Neural crest cell (in vitro differentiated cells): ENCODE data around the genes TMEM178B, TAS2R5, PRSS2 and GSTK1.

GRCh38 chr7:141073800-141075035 is at the start of gene TMEM178B:
Gene TMEM178B (plus strand): TSS chr7:141074064.
- PRO-cap, result bidirectional peak, plus-strand start at chr7:141074084, minus-strand start at chr7:141073900; bidirectional peak, plus-strand start at chr7:141074241, minus-strand start at chr7:141074240; bidirectional peak, plus-strand start at chr7:141074386, minus-strand start at chr7:141074340; bidirectional peak, plus-strand start at chr7:141074748, minus-strand start at chr7:141074599; unidirectional peak, minus-strand start at chr7:141074930

GRCh38 chr7:141301513-141302000 is 227.7 kb downstream of the TMEM178B start:
- PRO-cap, result no peak

GRCh38 chr7:141461889-141462506 is 89.2 kb upstream of the AGK start:
- PRO-cap, result no peak

DNA sequence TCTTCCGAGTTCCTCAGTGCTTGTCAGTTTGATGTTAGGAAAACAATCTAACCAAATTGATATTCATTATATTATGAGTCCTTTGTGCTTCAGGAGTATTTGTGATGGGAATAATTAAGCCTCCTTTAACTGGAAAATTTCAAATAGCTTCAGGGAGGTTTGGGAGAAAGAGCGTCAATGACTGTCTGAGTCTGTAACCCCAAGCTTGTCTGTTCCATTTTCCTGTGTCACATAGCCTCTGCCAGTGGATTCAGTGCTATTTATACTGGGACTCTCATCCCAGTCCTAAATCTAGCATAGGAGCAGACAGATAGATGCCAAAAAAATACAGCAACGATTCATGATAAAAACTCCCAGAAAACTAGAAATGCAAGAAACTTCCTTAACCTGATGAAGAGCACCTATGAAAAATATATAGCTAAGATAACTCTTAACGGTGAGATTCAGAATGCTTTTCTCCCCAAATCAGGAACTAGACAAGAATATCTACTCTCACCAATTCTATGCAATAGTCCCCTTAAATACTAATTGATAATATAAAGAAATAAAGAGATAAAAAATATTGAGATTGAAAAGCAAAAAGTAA is 15.8 kb upstream of the AGK start:
- PRO-cap, result no peak

- PRO-cap, result no peak
Measured at GRCh38 chr7:141666004-141666496, 35.9 kb downstream of the DENND11 start.

DNA sequence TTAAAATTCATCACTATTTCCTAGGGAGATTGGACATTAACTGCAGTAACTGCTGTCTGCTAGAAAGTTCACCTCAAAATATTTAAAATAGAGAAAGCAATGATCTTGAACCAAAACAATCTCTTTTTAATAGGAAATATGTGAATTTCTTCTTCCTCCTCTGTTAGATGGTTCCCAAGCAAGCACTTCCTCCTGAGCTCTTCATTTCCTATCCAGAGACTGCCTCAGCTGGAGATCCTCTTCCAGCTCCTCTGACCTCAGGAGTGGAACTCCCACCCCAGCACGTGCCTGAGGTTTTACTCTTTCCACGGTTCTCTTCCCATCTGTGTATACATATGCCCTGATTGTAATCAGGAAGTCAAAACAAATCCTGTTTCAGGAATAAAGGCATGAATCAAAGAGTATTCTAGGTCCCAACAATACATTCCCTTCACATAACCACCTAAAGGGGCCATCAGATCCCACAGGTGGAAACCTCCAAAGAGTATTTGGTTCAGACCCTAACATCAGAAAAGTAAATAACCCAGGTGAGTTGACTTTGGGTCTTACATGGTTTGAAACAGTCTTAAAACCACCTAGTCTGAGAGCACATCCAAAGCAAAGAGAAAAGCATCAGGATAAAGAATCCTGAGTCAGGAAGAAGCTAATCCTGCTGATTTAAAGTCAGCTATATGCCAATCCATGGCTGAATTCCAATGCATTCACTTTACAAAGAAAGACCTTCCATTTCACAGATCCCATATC is 5.5 kb downstream of the DENND11 start:
- PRO-cap, result no peak

DNA sequence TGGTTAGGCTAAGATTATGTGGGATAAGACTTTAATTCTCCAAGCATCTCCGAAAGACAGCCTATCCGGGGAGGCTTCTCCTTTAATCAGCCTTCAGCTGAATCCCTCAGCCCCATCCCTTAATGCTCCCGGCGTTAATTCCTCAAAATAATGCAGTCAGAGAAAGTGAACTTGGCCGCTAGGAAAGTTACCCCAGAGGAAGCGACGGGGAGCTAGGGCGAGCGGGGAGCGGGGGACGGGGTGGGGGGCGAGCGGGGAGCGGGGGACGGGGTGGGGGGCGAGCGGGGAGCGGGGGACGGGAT is 871 bp downstream of the DENND11 start:
- PRO-cap, result no peak

- PRO-cap, result no peak
Measured at GRCh38 chr7:141789950-141790506, at the start of gene TAS2R5. Gene TAS2R5 (plus strand): TSS chr7:141790217.

DNA sequence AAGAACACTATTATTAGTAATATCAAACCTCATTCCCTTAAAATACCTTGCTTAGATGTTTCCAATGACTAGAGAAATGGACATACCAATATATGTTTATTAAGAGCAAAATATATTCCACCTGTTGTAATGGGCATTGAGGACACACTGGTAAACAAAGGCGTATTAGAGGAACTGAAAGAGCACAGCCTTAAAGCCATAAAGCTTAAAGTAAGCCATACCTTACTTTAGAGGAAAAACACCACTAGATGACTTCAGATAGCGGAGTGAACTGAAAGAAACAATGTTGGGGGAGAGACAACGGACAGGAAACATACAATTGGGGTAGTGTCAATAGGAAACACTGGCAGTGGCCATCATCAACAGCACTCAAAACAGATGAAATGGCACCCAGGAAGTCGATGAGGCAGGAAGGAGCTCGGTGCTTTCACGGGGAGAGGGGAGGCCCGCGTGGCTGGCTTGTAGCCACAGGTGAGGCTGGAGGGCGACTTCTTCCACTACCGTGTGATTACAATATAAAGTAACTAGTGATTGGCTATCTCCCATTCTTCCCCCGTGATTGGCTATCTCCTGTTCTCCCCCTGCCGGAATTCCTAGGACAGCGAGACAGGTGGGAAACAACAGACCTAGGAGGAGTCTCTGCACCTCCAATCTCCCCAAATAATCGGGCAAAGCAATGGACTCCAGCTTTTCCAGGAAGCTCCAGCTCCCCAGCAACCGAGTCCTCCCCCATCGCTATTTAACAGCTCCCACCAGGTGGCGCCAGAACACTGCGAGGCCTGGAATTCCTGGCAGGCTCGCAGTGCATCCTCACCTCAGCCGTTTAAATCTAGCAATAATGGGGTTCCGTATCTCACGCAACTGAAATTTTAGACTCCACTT is 2.3 kb upstream of the TAS2R38 start:
- PRO-cap, result no peak

GRCh38 chr7:142399933-142400396 is 142.1 kb upstream of the PRSS58 start:
- PRO-cap, result no peak

DNA sequence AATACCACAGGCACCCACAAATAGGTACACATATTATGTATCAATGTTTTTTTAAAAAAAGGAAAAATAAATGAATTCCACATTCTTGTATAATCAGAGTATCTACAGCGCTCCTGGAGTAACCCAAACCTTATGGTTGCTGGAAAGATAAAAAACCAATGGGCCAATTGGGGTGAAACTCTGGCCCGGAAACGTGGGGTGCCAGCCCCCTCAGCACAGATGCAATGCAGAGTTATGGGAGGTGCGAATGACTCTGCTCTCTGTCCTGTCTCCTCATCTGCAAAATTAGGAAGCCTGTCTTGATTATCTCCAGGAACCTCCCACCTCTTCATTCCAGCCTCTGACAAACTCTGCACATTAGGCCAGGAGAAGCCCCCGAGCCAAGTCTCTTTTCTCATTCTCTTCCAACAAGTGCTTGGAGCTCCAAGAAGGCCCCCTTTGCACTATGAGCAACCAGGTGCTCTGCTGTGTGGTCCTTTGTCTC is 130.6 kb upstream of the PRSS1 start:
- PRO-cap, result no peak

- PRO-cap, result no peak
Measured at GRCh38 chr7:142656390-142656965, 92.8 kb upstream of the PRSS1 start.

DNA sequence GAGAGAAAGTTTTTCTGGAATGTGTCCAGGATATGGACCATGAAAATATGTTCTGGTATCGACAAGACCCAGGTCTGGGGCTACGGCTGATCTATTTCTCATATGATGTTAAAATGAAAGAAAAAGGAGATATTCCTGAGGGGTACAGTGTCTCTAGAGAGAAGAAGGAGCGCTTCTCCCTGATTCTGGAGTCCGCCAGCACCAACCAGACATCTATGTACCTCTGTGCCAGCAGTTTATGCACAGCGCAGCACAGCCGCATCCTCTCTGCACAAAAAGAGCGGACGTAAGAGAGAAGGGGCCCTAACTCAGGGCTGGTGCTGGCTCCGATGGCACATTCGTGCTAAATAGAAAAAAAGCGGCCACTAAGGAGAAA is 28.4 kb upstream of the PRSS1 start:
- PRO-cap, result no peak

DNA sequence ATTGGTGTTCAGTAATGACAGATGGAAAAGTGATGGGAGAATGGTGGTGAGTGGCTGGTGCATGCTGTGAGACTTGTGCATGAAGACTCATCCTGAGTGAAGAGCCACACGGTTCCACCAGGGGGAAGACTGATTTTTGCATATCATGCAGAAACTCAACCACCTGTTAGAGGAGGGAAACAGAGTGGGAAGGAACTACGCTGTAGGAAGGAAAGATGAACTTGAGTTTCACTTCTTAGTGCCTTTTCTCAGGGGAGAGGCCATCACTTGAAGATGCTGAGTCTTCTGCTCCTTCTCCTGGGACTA is 9.3 kb upstream of the PRSS1 start:
- PRO-cap, result no peak

GRCh38 chr7:142770692-142771060 is at the start of gene PRSS2:
Gene PRSS2 (plus strand): TSS chr7:142770970.
- PRO-cap, result no peak

- PRO-cap, result no peak
Measured at GRCh38 chr7:142788103-142789293, 17.7 kb downstream of the PRSS2 start.

DNA sequence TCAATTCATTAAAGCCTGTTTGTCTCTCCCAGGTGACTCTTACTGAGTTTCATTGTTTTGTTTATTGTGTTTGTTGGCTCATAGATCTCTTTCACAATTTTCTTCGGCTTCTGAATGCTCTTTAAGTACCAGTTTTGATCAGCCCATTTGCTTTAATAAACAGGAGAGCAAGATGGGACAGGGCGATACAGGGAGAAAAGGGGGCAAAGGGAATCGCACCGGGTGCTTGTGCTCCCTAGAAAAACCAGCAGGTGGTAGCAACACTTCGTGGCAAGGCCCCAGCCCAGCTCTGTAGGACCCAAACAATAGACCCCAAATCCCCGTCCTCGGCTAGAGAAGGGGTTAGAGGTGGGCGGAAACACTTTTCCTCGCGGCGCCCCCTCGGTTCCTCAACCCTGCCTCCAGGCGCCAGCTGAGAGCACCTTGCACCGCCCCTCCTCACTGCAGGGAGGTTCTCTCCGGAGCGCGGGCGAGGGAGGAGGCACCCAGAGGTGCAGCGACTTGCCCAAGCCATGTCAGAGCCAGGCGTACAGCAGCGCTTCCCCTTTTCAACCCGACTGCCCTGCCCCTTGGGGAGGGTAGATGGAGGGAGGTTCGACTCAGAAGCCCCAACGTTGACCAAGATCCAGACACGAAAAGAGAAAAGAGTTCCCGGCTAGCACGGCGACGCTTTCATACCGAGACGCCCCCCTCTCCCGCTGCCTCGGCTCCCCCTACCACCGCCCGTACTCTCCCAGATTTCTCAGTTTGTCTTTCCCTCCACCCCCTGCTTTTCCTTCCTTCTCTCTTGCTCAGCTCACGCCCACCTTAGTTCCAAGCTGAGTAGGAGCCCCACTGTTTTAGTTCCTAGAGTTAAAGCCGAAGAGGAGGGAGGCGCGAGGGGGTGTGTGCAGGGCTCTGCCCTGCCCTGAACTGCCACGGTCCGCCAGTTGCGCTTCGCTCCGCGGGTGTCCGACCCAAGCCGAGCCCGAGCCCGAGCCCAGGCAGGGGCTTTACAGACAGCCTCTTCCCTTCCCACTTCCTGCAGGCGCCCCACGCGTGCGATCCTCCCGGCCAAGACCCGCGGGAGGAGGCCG is 741 bp upstream of the EPHB6 start:
- PRO-cap, result unidirectional peak, plus-strand start at position 361 of the sequence; bidirectional peak, plus-strand start at position 842 of the sequence, minus-strand start at position 744 of the sequence; bidirectional peak, plus-strand start outside the sequence, minus-strand start at position 914 of the sequence

- PRO-cap, result bidirectional peak, plus-strand start at chr7:143263491, minus-strand start at chr7:143263399; unidirectional peak, minus-strand start at chr7:143263756
Measured at GRCh38 chr7:143263253-143264248, at the start of gene GSTK1. Gene GSTK1 (plus strand): TSS chr7:143263441.

DNA sequence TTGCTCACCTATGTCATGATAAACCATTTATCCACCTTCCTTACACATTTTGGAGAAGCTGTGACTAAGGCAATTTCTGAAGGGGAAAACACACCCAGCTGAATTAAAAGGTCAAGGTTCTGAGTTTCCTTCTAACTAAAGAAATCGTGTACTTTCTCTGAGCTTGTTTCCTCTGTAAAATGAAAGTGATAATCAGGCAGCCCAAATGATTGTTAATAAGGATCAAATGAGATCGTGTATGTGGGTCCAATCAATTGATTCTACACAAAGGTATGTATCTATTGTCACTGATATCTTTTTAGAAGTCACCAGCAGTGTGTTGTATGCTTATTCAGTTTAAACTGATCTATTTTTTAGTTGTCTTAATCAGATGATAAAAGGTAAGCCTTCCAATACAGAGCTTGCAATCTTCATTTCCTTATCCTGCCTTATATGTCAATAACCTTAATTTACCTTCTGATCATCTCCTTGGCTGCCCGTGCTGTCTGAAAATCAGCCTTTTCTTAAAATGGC is 4.9 kb upstream of the TMEM139 start:
- PRO-cap, result no peak

- PRO-cap, result no peak
Measured at GRCh38 chr7:143361133-143361582, 1.4 kb downstream of the FAM131B start.